Progenitor cell of endocrine pancreas (in vitro differentiated cells): ENCODE measurements around a stretch of chr7.

DNA sequence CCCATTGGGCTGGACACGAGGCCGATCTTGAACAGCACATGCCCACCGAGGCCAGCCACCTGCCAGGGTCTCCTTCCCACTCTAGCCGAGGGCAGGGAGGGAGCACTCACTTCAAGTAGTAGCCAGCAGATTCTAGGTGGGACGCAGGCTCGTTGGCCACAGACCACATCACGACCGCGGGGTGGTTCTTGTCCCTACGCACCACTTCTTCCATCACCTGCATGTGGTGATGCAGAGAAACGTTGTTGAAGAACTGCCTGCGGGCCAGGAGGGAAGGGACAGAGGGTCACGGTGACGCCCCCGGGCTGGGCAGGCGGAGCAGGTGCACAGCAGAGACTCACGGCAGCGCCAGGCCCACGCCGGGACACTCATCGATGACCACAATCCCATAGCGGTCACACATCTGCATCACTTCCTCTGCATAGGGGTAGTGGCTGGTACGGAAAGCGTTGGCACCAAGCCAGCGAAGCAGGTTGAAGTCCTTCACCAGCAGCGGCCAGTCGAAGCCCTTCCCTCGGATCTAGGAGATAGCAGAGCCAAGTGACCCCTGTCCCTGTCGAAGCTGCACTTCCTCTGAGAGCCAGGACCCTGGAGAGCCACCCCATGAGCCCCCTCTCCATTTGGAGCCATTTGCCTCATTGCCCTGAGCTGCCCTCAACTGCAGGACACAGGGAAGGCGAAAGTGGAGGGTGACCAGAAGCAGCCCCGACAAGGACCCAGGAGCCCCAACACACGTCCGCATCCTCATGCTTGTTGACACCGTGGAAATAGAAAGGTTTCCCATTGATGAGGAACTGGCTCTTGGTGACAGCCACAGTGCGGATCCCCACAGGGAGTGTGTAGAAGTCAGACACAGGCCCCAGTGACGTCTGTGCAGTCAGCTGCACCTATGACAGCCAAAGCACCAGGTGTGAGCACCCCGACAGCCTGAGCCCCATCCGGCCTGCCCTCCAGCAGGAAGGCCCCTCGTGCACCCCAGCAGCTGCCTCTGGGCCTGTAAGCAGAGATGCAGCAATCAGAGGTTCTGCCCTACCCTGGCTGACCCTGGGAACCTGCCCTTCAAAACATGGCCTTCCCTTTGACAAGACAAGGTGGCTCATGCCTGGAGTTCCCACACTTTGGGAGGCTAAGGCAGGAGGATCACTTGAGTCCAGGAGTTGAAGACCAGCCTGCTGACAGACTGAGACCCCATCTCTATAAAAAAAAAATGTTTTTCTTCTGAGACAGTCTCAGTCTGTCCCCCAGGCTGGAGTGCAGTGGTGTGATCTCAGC lies 7.4 kb downstream of the GUSB start:
- PRO-cap = no peak

GRCh38 chr7:66099395-66100667 lies 14.8 kb upstream of the CRCP start:
- PRO-cap = no peak

- PRO-cap = no peak
These were observed 26.6 kb downstream of the CRCP start for GRCh38 chr7:66141135-66141844.

DNA sequence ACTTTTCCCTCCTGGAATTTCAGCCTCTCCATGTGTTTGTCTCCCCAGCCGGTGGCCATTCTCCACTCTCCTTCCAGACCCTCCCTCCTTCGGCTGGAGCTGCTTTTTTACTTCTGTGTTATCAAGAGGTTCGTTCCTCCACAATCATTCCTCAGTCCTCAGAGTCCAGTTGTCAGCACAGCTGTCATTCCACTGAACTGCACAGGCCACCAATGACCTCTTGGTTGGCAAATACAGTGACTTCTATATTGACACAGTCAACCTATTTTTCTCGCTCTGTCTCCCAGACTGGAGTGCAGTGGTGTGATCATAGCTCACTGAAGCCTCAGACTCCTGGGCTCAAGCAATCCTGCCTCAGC lies 27.6 kb downstream of the CRCP start:
- PRO-cap = no peak

GRCh38 chr7:66209716-66210439 lies 4.7 kb downstream of the TPST1 start:
- PRO-cap = no peak

GRCh38 chr7:66297071-66297543 lies 92.0 kb downstream of the TPST1 start:
- PRO-cap = no peak

DNA sequence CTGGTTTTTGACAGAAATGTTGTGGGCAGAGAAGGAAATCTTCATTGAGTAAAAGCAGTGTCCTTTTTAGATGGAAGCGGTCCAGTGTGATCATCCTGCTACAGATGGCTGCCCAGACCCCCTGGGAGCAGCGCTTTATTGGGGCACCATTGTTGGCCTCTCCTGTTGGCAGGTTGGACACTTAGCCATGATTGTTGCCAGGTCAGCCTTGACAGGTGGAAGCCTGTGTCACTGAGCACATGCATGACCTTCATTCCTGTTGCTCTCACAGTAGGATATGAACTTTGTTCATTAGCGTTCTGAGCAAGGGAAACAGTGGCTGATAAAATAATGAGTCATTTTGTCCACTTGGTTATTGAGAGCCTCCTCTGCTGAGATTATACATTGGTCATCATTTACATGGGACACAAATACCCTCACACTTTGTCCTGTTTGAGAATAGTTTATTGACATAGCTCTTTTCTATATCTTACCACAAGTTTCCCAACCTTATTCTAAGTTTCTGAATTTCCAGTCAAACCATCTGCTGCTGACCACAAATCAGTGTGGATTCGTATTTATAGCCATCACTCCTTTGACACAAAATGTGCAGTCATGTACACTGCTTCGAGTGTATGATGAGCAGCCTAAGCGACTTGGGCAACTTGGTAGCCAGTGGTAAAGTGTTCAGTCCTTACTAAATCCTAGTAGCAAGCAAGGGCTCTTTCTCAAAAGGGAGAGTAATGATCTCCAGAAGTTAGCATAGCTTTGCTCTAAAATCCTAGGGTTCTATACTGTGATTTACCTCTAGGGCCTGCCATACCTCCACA lies 102.6 kb downstream of the TPST1 start:
- PRO-cap = no peak

- PRO-cap = no peak
These were observed 164.7 kb upstream of the KCTD7 start for GRCh38 chr7:66463974-66464399.

- PRO-cap = no peak
These were observed 91.1 kb upstream of the KCTD7 start for GRCh38 chr7:66537372-66538271.

DNA sequence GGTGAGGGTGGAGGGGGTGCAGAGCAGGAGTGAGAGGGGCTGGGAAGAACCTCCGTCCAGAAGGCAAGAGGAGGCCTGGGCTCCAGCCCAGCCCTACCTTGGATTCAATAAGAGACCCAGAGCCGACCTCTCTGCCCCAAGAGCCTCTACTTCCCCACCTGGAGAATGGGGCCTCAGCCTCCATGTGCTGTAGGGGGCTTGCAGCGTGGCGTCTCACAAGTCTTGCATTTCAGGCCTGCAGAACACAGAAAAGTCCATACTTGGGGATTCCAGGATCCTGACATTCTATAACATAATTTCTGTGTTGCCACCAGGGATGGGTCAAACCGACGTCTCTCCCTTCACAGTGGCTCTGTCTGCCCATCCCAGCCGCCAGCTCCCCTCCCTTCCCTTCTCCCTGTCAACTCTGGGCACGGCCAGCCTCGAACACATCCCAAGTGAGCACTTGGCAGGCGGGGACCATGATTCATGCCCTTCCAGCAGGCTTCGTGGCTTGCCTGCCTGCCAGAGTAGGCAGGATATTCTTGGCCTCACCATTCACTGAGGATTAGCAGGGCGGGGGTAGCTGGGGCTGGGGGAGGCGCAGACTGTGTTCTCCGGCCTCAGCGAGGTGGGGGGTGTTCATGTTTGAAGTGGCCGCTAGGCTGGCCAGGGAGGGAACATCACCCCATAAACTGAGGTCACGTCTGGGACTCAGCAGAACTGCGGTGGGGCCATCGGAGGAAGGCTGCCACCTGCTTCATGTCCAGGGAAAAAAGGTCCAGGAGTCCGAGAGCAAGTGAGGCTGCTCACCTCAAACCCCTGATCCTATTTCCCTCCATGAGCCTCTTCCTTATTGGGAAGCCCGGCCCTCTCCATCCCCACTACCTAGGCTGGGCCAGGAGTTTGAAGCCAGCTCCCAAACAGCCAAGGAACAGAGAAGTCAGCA lies 43.2 kb upstream of the RABGEF1 start:
- PRO-cap = no peak

GRCh38 chr7:66698350-66699127 lies 42.0 kb upstream of the RABGEF1 start:
- PRO-cap = no peak

DNA sequence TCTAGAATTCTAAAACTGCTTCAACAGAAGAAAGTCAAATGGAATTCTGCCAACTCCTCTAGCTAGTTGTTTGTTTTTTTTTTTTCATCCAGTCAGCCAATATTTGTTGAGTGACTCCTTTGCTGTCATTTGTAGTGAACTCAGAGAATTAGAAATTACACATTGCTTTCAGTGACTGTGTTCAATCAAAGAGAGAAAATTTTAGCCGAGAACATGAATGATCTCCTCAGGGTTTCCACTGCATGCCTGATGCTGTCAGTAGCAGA lies 32.4 kb downstream of the RABGEF1 start:
- PRO-cap = no peak

GRCh38 chr7:66844937-66845221 lies 76.1 kb upstream of the TMEM248 start:
- PRO-cap = bidirectional peak, plus-strand start at chr7:66845055, minus-strand start at chr7:66844886

GRCh38 chr7:66970553-66970752 lies 24.9 kb downstream of the SBDS start:
- PRO-cap = no peak

DNA sequence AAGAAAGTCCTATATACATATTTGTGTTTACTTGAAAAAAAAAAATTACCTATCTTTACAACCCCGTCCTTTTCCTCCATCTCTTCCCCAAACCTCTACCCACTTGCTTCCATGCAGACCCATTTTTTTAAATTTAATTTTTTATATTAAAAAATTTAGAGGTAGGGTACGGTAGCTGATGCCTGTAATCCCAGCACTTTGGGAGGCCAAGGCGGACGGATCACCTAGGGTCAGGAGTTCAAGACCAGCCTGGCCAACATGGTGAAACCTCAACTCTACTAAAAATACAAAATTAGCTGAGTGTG lies 2.9 kb downstream of the SBDS start:
- PRO-cap = no peak

- PRO-cap = bidirectional peak, plus-strand start at chr7:67129449, minus-strand start at chr7:67129174
These were observed 132.5 kb downstream of the TYW1 start for GRCh38 chr7:67129000-67129688.

DNA sequence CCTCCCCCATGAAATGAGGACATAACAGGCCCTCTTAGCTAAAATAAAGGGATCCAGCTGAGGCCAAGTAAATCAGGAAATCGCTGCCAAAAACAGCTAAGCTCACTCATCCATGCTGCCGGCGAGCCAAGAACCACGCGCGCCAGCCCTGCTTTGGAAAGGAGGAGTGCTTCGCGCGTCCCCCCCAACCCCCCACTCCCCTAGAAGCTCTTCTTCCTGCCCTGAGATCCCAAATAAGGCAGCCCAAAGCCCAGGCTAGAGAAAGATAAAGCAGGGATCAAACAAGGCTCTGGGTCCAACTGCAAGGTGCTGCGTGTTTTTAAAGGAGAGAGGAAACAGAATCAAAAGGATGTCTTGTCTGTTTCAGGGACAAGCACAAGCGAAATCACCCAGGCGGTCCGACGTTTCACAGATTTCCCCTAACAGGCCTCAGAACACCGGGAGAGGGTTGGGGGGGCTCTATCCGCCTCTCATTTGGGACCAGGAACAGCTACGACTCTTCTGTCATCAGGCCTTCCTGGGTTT lies 168.3 kb upstream of the AUTS2 start:
- PRO-cap = no peak

DNA sequence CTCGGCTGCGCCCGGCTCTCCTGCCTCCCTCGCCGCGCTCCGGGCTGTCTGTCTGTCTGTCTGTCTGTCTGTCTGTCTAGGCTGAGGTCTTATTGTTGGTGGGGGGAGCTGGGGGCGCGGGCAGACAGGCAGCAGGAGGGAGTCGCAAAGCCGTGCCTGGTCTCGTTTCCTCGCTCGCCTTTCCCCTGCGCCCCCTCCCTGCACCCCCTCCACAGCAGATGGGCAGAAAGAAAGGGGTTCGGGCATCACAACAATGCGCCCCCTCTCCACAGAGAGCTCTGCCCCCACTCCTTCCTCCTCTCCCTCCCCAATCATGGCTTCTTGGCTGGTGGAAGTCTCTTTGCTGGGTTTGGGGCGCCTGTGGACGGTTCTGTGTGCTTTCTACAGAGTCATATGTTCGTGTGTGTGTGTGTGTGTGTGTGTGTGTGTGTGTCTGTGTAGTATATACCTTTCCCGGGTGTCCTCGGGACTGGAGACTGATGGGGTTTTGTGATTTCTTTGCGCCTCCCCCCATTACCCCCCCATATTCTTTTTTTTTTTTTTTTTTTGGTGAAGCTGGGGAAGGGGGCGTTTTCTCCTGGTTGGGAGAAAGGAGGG lies 1.8 kb downstream of the AUTS2 start:
- PRO-cap = no peak

GRCh38 chr7:69678492-69678952 lies 80.2 kb downstream of the AUTS2 start:
- PRO-cap = no peak

DNA sequence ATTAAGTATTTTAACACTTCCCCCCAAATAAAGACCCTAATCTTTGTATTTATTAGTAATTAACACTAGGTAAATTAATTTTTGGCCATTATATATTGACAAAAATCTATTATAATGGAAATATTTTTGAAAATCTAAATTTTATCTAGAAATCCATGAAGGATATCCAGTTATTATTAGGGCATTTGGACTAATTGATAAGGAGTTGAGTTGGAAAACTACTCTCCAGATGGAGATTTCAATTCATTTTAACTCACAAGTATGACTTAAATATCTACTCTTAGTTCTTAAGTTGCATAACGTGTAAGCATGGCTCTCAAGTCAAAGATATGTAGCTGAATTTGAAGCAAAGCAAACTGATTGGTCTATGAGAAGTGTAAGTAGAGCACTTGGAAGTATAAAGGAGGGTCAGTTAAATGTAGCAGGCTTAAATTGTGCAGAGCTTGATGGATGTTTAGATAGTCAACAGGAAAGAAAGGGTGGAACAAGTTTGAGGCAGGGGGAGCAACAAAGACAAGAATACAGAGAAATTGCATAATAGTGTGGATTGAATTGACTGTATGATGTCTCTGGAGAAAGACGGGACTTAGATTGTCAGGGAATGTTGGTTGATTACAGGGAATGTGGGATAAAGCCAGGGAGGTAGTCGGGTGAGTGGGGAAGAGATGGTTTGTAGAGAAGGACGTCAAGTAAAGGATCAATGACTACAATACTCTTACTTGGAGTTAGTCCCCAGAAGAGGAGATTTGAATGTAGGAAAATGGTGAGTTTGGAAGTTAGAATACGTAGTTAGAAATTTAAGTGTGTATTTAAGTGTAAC lies 542.6 kb downstream of the AUTS2 start:
- PRO-cap = no peak